ENCODE measurements around a stretch of chr21.

DNA sequence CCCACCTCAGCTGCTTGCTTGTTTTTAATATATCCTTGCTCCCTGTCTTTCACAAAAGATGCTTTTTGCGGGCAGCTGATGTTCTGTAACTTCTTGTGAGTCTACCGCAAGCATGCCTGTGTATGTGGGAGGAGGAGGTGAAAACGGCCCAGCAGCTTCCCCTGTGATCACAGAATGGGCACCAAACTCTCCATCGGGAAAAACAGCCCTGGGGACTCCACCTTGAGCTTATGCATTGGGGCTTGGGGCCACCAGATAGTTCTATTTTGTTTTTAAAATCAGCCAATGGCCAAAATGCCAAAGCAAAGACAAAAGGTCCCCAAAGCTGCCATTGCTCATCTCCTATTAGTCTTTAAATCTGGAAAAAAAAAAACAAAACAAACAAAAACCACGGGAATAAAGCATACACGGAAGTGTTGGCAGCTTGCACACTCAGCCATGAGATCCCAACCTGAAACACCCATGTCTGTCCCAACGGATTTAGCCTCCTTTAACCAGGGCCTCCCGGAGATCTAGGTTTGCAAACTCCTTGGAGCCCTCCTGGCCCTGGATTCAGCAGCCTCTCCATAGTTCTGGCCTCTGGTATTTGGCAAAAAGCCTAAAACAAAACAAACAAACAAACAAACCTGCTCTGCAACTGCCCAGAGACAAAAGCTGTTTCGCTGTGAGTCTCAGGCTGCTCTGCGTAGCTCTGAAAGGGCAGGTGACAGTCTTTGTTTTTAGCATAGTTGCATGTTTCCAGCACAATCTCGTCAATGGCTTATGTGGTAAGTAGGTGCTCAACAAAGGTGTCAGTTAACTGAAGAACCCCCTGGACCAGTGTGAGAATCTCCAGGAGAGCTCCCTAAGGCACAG, 86.6 kb downstream of the RIPK4 start:
- PRO-cap = no peak
- RRBS = no CpG with 5 or more reads among the region's 11 CpGs

DNA sequence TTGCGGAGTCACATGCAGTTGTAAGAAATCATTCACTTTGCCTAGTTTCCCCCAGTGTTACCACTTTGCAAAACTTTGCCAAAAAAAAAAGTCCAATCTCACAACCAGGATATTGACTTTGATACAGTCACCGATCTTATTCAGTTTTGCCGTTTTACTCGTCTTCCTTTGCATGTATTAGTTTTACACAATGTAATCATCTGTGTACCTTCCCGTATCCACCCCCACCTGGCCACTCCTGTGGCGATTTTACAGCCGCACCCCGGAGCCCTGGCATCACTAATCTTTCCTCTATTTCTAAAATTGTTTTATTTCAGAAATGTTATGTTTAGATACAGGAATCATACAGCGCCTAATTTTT, 447 bp upstream of the RIPK4 start:
- PRO-cap = no peak
- RRBS = no CpG with 5 or more reads among the region's 9 CpGs

DNA sequence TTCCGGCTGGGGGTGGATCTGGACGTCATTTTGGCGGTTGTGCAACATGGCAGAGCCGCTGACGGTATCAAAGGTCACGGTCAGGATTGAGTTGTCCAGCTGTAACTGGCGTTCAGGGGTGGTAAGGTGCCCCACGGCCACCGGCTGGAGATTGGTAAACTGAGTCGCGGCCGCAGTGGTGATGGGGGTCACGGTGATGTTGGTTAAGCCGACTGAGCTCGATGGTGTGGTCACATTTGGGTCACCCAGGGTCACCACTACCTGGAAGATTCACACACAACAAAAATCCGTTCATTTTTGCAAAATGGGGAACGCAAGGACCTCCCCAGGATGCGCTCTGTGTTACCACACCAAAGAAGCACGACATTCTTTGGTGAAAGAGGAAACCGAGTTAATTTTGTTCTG, 34.6 kb upstream of the RIPK4 start:
- PRO-cap = no peak
- RRBS = no CpG with 5 or more reads among the region's 20 CpGs

DNA sequence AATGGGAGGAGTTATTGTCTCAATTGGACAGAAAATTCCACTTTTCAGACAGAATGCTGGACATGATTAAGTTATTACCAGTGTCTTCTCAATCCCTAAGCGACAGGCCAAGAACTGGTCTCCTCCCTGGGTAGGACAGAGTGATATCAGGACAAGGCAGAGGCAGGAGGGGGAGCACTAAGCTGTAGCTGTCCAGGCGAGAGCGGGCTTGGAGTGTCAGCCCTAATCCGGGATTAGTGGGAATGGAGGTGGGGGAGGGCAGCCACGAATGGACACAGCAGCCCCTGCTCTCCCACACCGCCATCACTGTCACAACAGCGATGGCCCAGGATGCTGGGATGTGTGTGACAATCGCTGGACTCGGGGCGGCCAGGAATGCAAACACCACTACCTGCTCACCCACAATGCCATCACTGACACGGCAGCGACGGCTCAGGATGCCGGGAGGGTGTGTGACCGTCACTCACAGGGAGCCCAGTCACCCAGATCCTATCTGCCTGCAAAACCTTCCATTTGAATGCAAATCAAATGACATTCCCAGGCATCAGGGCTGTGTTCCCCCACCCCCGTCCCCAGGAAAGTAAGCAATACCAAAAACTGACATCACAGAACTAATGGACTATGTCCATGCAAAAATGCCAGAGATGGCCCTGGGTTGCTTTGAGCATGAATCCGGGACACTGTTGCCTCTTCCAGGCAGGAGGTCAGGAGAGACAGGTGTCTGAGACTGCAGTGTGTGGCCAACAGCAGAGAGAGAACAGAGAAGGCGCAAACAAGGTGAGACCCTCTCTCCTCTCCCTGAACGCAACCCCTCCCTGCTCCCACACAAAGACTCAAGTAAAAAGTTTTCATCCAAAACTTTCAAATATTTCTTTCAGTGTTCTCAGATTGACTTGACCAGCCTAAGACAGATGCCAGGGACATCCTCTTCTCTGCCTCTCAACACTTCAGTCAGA, 2.7 kb downstream of the C2CD2 start:
- PRO-cap = no peak
- RRBS = no CpG with 5 or more reads among the region's 19 CpGs

DNA sequence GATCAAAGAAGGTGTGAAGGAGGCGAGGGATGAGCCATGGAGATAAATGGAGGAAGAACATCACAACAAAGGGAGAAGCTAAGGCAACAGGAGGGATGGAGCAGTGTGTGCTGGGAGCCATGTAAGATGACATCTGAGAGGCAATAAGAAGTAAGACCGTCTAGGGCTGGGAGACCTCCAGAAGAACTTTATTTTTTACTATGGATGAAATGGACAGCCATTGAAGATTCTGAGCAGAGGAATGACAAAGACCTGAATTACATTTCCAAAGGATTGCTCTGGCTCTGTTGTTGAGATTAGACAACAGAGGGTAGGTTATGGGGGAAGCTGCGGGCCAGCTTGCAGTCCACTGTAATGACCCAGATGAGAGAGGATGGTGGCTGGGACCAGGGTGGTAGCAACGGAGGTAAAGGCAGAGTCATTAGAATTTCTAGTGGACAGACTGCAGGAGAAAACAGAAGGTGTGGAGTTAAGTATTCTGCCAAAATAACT, 10.4 kb downstream of the ZBTB21 start:
- PRO-cap = no peak
- RRBS = no CpG with 5 or more reads among the region's 4 CpGs

- PRO-cap = no peak
- RRBS = no CpG with 5 or more reads among the region's 4 CpGs
These were observed 9.2 kb downstream of the ZBTB21 start for GRCh38 chr21:42000893-42001465.

- PRO-cap = no peak
- RRBS = no CpG with 5 or more reads among the region's 30 CpGs
These were observed 7.3 kb upstream of the UMODL1 start for GRCh38 chr21:42063508-42064623.

DNA sequence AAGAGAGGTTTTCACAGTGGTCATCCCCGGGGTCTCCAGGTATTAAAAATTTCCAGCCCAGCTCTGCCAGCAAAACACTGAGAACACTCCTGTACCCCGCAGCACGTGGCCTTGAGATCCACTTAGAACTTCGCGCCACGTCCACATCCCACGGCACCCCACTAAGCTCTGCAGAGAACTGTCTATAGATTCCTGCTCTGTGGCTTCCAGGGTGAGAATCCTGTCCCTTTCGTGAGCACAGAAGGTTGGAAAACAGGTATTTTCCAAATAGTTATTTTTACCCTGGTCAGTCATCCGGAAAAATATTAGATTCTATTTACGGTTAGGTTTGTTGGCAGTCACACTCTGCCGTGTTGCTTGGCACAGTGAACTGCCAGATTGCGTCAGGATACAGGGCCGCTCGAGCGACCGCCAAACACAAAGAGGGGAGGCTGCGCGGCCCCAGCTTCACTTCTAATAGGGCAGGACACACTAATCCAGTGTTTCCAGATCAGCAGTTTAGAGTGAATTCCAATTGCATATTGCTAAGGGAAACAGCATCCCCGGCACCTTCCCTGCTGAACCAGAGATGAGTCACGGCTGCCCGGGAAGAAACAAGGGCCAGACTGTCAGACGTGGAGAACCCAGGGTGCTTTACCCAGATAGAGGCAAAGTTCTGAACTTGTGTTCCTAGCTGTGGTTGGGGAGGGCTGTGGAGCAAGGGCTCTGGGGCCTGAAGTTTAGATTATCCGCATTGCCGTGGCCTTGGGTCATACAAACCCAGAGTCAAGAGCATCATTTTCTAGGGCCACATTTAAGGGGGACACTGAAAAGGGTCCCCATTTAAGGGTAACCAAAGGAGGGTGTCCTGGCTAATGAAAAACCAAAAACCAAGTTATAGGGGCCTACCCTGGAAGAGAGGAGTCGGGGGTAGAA, 22.9 kb downstream of the UMODL1 start:
- PRO-cap = no peak
- RRBS = no CpG with 5 or more reads among the region's 25 CpGs

DNA sequence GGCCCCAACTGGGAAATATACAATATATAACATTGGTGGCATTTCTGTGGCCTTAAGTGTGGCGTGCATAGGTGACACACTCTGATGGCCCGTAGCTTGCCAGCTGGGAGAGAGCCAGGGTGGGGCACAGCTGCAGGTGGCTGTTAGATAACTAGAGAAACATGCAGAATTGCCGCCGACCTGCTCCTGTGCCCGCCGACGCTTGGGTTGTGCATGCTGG, 30.2 kb downstream of the UMODL1 start:
- PRO-cap = no peak
- RRBS = no CpG with 5 or more reads among the region's 7 CpGs

GRCh38 chr21:42156951-42157612, 61.9 kb upstream of the ABCG1 start:
- PRO-cap = no peak
- RRBS = no CpG with 5 or more reads among the region's 19 CpGs

DNA sequence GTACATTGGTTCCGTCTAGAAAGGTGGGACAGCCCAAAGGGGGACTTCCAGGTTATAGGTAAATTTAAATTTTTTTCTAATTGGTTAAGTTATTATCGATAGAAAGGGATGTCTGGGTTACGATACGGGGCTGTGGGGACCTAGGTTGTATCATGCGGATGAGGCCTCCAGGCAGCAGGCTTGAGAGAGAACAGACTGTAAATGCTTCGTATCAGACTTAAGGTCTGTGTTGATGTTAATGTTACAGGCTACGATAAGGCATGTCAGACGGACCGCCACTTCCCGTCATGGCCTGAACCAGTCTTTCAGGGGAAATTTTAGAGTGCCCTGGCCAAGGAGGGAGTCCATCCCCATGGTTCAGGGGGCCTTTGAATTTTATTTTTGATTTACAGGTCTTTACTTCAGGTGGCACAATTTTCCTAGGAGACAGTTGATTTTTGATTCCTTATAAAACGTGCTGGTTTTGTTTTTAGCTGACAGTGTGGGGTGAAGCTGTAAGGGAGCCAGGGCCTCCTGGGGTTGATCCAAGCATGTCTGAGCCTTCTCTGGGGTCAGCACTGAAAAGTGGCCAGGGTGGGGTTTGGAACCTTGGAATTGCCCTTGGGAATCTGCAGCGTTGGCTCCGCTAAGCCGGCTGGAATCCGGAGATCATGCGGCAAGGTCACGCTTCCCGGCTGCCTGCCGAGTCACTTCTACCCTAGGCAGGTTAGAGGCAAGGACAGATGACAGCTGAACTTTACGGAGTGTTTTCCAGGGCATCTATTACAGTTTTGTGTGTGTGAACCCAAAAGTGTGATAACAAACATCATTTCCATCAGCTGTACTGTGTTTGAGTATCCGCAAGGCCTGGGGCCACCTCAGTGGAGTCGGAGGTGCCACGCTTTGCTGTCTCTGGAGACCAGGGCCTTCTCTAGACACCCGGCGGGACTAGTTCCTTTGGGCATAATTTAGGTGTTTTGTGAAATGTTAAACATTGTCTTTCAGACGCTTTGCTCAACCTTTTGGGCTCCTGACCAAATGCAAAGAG, 16.9 kb downstream of the ABCG1 start:
- PRO-cap = no peak
- RRBS = no CpG with 5 or more reads among the region's 26 CpGs

DNA sequence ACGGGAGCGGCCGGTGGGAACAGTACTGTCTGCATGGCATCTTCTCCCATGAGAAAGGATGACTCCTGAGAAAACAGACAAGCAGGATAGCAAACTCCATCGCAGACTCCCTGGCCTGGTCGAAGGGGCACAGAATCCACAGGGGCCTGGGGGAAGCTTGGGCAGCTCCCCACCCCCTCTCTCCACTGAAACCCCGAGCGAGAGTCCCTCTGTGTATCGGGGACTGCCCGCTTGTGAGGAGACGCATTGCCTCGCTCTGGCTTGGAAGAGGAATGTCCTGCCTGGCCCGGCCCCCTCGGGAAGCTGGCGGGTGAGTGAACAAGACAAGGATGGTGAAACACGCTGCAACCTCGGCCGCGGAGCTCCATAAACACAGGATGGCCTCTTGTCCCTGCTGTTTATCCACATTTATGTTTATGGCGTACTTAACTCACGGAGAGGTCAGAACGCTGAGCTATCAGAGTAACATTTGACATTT, 42.5 kb downstream of the ABCG1 start:
- PRO-cap = no peak
- RRBS = no CpG with 5 or more reads among the region's 21 CpGs

GRCh38 chr21:42263339-42264318, 44.7 kb downstream of the ABCG1 start:
- PRO-cap = no peak
- RRBS = no CpG with 5 or more reads among the region's 26 CpGs

DNA sequence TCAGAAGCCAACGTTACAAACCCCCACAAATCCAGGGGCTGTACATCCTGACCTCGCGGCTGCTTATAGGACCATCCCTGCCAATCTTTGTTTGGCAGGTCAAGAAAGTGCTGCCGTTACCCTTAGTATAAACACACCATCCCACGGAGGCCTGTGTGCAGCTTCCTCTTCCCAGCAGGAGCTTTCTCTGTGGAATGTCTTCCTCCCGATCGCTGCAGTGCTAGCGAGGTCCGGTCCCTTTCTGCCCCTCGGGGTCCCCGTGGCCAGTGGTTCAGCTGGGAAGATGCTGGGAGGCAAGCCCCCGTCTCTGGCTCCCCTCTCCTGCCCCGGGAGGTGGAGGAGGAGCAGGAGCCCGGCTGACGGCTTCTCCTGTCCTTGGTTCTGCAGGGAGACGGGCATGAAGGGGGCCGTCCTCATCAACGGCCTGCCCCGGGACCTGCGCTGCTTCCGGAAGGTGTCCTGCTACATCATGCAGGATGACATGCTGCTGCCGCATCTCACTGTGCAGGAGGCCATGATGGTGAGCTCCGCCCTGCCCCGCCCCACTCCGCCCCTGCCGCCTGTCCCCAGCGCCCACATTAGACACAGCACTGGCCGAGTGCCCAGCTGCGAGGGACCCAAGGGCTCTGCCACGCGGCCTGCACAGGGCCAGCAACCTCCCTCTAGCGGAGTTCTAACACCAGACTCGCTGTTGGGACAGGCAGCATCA, 42.1 kb downstream of the TFF3 start:
- PRO-cap = no peak
- RRBS = 83% methylated on average over 10 of the region's 33 CpGs

- PRO-cap = no peak
- RRBS = no CpG with 5 or more reads among the region's 30 CpGs
These were observed 39.1 kb downstream of the TFF3 start for GRCh38 chr21:42275811-42276728.

DNA sequence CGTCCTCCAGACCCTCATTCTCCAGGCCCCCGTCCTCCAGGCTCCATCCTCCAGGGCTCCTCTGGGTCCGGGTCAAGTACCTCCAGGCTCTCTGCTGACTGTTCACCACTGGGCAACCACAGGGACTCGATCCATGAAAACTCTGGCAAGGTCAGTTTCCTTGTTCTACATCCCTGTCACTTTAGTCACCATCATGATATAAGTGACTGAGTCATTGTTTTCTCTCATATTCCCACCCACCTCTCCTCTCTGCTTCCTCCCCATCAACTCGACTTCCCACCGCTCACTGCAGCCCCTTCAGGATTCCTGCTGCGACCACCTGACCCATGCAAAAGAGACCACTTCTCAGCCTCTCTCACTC, 1.5 kb upstream of the TFF2 start:
- PRO-cap = no peak
- RRBS = no CpG with 5 or more reads among the region's 7 CpGs

- PRO-cap = no peak
- RRBS = no CpG with 5 or more reads among the region's 4 CpGs
These were observed 2.7 kb downstream of the RSPH1 start for GRCh38 chr21:42493387-42493706.

- PRO-cap = no peak
- RRBS = no CpG with 5 or more reads among the region's 12 CpGs
These were observed 4.4 kb upstream of the SLC37A1 start for GRCh38 chr21:42509117-42509778.

- PRO-cap = no peak
- RRBS = no CpG with 5 or more reads among the region's 2 CpGs
These were observed 1.7 kb downstream of the SLC37A1 start for GRCh38 chr21:42515330-42515752.

GRCh38 chr21:42515989-42516634, 2.5 kb downstream of the SLC37A1 start:
- PRO-cap = no peak
- RRBS = no CpG with 5 or more reads among the region's 6 CpGs

Measured in kidney (tissue), 2 donors.